Penis (tissue), 1 donor: ENCODE measurements around a stretch of chr14.

- PRO-cap, result unidirectional peak, plus-strand start at chr14:74838376
Observed at GRCh38 chr14:74838177-74838550, 37.8 kb downstream of the PROX2 start.

DNA sequence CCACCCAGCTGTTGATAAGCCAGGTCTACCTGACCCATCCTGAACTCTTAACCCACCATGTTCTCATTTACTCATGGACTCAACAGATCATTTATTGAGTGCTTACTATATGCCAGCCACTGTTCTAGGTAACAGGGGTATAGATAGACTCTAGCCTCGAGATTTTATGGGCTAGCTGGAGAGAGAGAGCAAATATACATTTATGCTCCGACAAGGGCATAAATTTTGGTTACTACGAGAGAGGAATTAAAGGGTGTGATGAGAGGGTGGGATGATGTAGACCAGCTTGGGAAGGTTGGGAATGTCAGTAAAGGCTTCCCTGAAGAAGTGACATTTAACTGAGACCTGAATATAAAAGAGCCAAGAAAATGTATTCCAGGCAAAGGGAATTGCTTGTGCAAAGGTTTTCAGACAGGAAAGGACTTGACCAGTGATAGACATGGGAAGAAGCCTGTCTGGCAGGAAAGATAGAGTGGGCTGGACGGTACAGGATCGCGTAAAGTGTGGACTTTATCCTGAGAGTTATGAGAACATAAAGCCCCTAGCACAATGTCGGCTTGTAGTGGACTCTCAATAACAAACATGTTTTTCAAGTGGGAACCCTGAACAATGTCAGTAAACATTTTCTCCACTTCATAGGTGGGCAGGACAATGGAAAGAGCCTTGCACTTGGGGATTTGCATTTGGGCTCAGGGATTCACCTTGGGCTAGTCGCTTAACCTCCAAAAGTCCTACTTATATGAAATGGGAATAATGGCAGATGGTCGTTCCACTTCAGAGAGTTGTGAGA lies 2.2 kb downstream of the DLST start:
- PRO-cap, result no peak

GRCh38 chr14:74888593-74889357 lies 7.1 kb downstream of the DLST start:
- PRO-cap, result no peak

DNA sequence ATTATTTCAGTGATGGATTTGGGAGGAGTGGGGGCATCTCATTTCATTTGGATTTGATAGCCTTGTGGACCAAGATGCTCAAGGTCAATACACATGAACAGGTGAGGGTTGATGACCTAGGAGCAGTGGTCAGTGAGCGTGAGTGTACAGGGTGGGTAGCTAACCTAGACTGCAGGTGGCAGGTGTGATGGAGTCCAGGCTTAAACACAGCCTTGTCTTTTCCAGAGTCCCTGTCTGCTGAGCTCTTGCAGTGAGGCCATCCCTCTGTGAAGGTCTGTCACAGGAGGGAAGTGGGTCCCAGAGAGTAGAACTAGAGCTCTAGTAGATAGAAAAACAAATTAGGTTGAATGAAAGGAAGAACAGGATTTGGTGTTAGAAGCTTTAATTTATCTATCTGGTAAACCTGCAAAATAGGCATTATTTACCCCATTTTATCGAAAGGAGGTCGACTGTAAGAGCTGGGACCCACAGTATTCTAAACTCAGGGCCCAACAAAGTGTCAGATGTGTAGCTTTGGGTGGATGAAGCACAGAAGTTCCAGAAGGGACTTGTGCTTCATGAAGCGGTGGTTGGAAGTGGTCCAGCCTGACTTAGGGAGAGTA lies 18.3 kb downstream of the RPS6KL1 start:
- PRO-cap, result no peak

DNA sequence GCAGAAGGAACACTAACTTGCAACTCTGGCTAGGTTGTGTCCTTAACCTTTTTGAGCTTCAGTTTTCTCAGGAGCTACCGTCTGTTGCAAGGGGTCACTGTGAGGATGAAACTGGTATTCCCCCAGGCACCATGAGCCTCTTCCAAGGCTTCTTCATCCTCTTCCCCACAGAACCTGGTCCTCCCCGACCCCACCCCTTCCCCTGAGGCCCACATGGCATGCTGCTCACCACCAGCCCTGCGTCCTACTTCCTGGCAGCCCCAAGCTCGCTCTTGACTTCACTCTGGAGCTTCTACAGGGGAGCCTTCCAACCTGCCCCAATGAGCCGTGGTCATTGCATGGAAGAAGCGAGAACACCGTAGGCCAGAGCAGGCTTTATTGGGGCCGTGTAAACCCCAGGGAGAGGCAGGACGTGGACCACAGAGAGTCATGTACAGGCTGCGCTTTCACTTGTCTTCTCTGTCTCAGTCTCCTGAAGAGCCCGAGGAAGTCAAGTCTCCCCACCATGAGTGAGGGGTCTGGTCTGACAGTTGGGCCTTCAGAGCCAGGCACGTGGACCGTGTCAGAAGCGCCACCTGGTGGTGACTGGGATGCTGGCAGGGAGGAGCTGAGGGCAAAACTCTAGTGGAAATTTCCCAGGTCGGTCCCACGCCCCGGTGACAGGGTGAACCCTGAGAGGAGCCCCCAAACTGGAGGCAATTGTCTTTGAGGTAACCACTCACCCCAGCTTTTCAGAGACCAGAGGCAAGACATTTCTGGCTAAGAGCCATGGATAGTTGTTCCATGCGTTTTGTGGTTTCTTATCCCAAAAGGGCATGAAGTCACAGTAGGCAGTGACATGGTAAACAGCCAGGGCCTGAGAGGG lies 17.5 kb downstream of the RPS6KL1 start:
- PRO-cap, result no peak

GRCh38 chr14:74962502-74962998 lies 7.2 kb upstream of the PGF start:
- PRO-cap, result no peak

GRCh38 chr14:75030036-75030817 lies 21.0 kb downstream of the MLH3 start:
- PRO-cap, result no peak

DNA sequence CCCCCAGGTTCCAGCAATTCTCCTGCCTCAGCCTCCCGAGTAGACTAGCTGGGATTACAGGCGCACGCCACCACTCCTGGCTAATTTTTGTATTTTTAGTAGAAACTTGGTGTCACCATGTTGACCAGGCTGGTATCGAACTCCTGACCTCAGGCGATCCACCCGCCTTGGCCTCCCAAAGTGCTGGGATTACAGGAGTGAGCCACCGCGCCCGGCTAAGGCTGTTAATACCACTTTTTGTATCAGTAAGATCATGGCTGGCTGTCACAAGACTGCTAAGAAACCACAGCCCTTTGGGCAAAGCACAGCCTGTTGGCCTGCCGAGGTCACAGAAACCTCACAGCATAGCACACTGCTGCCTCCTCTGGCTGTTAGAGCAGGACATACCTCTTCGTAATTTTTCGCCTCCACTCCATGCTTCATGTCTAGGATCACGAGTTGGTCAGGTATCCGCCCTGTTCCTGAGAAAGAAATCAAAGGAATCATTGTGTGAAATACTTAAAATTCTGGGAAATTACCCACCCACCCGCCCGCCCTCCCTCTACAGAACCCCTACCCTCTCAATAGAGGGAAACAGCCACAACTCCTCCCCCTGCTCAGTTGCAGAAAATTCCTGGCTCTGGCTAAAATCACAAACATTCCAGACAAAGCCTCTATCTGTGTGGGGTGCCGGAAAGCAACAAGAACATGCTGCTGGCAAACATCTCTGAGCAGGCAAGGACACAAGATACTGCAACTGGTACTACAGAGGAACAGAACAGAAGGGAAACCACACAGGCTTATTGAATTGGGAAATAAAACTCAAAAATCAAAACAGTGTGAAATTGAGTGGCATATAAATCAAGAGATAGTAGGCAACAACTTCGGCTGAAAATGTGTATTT lies 20.7 kb upstream of the NEK9 start:
- PRO-cap, result bidirectional peak, plus-strand start at position 656 of the sequence, minus-strand start at position 330 of the sequence; unidirectional peak, plus-strand start at position 752 of the sequence

GRCh38 chr14:75200368-75200875 lies 24.0 kb upstream of the TMED10 start:
- PRO-cap, result no peak

DNA sequence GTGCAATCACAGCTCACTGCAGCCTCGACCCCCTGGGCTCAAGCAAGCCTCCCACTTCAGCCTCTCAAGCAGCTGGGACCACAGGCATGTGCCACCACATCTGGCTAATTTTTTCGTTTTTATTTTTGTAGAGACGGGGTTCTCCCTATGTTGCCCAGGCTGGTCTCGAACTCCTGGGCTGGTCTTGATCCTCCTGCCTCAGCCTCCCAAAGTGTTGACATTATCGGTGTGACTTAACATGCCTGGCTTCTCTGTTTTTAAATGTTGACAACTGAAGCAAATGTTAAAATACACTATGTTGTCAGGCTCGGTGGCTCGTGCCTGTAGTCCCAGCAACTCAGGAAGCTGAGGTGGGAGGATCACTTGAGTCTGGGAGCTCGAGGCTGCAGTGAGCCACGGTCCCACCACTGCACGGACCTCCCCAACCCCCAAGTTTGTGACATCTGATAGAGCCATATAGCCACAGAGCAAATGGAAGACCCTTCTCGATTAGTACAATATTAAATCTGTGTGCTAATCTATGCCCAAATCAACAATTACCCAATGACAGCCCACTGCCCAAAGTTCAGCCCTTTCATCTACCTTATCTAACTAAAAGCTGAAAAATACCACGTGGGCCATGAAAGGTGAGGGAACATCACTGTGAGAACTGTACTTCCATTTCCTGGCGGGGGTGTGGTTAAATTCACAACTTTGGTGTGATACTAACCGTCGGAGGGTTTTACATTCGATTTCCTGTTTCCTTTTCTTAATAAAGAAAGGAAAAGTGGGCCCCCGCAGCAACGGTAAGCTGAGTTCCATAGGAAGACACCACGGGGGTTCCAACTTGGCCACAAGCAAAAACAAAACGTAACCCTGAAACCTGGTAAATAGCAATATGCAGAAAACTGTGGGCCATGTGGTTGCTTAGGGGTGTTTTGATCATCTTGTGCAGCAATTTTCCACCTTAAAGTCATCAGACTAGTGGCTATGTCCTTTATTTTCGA lies 31.3 kb upstream of the FOS start:
- PRO-cap, result no peak

GRCh38 chr14:75274738-75275361 lies 3.8 kb upstream of the FOS start:
- PRO-cap, result no peak

- PRO-cap, result no peak
Observed at GRCh38 chr14:75470263-75470876, 42.5 kb downstream of the JDP2 start.

DNA sequence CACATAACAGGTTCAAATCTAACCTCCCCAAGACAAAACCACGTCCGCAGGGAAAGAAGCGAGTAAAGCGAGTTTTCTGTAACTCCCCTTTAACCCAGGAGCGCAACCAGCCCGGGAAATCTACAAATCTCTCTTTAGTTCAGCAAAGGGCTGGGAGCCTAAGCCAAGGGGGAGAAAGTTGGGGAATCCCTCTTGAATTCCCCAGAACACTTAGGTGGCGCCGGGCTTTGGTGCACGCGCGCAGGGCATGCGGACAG lies 462 bp upstream of the FLVCR2 start:
- PRO-cap, result no peak

GRCh38 chr14:75599459-75600027 lies 21.1 kb downstream of the FLVCR2 start:
- PRO-cap, result no peak

GRCh38 chr14:75615035-75615623 lies 36.7 kb downstream of the FLVCR2 start:
- PRO-cap, result no peak

- PRO-cap, result no peak
Observed at GRCh38 chr14:75627296-75627997, 33.2 kb downstream of the ERG28 start.

- PRO-cap, result no peak
Observed at GRCh38 chr14:75646750-75647234, 13.9 kb downstream of the ERG28 start.

- PRO-cap, result no peak
Observed at GRCh38 chr14:75723612-75724354, 62.7 kb downstream of the TTLL5 start.

GRCh38 chr14:75991548-75992361 lies 6.2 kb downstream of the IFT43 start:
- PRO-cap, result no peak

GRCh38 chr14:76096764-76097140 lies 55.0 kb upstream of the GPATCH2L start:
- PRO-cap, result no peak